Prostate gland (tissue), 2 donors: ENCODE results near the gene SOS1.

GRCh38 chr2:37637244-37637443, 34.3 kb downstream of the CDC42EP3 start:
- PRO-cap = no peak
- RAMPAGE, long total RNA, 2 experiments = no peak in any of the 2 experiments

DNA sequence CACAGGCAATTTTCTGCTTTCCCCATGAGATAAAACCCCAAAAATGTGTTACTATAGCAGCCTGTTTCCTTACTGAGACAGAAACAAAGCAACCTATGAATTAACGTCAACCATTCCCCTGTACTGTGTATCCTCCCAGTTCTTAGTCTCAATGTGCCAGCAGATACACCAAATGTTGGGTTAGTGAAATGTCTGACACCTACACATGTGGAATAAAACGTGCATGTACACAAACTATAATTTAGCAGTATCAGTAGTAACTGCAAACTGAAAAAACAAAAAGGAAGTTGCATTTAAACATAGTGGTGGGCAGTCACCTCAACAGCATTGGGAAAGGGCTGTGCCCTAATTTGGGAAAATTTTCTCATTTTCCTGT, 73.1 kb upstream of the RMDN2 start:
- PRO-cap = no peak
- RAMPAGE, long total RNA, 2 experiments = no peak in any of the 2 experiments

GRCh38 chr2:38071035-38071377, 4.9 kb downstream of the CYP1B1 start:
- PRO-cap = bidirectional peak, plus-strand start at chr2:38071270, minus-strand start at chr2:38071169
- RAMPAGE, long total RNA, 2 experiments = no peak in any of the 2 experiments

DNA sequence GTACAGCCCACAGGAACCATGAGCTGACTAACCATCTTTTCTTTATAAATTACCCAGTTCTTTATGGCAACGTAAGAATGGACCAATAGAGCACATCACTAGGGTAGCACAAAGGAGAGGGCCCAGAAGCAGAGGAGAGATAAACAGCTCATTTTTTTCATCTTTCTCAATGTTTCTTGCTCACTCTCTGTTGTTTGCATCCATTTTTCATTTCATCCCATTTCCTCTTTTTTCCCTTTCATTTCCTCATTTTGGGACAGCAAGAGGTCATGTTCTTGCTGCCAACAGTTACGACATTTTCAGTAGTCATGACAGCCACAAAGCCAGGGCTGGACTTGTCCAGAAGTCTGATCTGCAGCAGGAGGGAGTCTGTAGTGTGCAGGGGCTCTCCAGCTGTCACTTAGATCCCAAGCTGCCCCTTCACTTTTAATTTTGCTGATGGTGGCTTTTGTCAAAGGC, 52.7 kb upstream of the CYP1B1 start:
- PRO-cap = no peak
- RAMPAGE, long total RNA, 2 experiments = no peak in any of the 2 experiments

DNA sequence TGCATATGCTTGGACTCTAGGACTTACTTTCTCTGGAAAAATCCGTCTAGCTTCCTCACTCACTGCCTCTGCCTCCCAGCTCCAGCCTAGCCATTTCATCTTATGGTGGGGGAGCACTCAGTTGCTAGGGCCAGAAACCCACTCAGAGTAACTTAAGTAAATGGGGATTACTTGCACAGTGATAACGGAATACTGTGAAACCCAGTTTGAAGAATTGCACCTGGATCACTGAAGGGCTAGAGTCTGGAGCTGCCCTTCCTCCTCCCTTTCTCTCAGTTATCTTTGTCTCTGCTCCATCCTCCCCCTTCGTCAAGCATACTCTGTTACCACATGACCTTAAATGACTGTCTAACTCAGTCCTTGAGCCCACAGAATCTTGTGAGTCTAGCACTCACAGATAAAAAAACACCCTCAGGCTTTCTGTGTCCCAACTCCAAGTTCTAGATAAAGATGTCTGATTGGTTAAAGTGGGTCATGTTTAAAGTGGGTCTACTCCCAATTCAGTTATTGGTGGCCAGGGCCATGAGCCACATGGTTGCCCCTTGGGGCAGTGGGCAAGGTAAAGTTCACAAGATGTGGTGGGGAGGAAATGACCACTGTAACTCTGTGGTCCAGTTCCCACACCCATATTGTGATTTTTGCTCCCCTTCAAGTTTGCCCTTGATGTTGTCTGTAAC, 53.5 kb upstream of the CYP1B1 start:
- PRO-cap = no peak
- RAMPAGE, long total RNA, 2 experiments = no peak in any of the 2 experiments

GRCh38 chr2:38321573-38322167, 55.4 kb downstream of the ATL2 start:
- PRO-cap = no peak
- RAMPAGE, long total RNA, 2 experiments = no peak in any of the 2 experiments

DNA sequence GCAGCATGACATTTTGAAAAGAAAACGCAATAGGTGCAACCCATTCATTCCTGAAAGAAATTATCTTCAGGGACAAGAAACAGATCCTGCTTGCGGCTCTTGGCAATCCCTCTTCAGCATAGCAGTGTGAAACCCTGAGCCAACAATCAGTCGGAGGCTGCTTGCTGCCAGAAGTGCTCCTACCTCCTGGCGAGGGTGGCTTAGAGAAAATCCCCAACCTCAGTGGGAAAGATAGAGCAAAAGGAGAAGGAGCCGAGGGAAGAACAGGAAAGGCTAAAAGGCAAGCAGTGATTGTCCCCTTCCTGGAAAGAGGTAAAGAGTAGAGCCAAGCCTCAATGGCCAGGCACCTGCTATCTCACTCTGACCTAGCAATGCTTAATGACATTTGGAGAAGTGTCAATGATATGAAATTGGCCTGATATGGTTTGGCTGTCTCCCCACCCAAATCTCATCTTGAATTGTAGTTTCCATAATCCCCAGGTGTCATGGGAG, 66.2 kb upstream of the ATL2 start:
- PRO-cap = no peak
- RAMPAGE, long total RNA, 2 experiments = no peak in any of the 2 experiments

GRCh38 chr2:38466377-38467434, 89.6 kb upstream of the ATL2 start:
- PRO-cap = no peak
- RAMPAGE, long total RNA, 2 experiments = no peak in any of the 2 experiments

DNA sequence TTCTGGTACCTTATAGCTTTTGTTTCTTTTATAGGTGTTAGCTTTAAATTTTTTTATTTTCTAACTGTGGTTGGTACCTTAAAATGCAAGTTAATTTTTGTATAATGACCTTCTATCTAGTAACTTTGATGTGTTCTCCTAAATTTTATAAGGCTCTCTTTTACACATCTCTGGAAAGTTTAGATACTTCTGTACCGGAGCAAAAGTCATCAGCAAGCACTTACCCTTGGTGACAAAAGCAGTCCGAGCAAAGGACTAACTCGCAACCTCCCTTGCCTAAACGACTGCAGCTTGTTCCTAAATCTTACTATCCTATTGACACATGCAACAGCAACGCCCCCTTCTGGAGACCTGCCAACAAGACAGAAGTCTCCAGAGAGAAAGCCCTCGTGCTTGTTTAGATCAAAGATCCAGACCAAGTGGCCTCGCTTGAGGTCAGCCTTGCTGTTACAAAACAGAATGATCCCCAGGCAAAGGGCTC, 94.5 kb downstream of the HNRNPLL start:
- PRO-cap = bidirectional peak, plus-strand start outside the sequence, minus-strand start at position 288 of the sequence
- RAMPAGE, long total RNA, 2 experiments = no peak in any of the 2 experiments

- PRO-cap = no peak
- RAMPAGE, long total RNA, 2 experiments = no peak in any of the 2 experiments
These were observed 11.8 kb downstream of the HNRNPLL start for GRCh38 chr2:38591020-38591308.

GRCh38 chr2:38600232-38600835, 2.4 kb downstream of the HNRNPLL start:
- PRO-cap = no peak
- RAMPAGE, long total RNA, 2 experiments = no peak in any of the 2 experiments

- PRO-cap = no peak
- RAMPAGE, long total RNA, 2 experiments = no peak in any of the 2 experiments
These were observed 17.6 kb downstream of the SRSF7 start for GRCh38 chr2:38733421-38734012.

DNA sequence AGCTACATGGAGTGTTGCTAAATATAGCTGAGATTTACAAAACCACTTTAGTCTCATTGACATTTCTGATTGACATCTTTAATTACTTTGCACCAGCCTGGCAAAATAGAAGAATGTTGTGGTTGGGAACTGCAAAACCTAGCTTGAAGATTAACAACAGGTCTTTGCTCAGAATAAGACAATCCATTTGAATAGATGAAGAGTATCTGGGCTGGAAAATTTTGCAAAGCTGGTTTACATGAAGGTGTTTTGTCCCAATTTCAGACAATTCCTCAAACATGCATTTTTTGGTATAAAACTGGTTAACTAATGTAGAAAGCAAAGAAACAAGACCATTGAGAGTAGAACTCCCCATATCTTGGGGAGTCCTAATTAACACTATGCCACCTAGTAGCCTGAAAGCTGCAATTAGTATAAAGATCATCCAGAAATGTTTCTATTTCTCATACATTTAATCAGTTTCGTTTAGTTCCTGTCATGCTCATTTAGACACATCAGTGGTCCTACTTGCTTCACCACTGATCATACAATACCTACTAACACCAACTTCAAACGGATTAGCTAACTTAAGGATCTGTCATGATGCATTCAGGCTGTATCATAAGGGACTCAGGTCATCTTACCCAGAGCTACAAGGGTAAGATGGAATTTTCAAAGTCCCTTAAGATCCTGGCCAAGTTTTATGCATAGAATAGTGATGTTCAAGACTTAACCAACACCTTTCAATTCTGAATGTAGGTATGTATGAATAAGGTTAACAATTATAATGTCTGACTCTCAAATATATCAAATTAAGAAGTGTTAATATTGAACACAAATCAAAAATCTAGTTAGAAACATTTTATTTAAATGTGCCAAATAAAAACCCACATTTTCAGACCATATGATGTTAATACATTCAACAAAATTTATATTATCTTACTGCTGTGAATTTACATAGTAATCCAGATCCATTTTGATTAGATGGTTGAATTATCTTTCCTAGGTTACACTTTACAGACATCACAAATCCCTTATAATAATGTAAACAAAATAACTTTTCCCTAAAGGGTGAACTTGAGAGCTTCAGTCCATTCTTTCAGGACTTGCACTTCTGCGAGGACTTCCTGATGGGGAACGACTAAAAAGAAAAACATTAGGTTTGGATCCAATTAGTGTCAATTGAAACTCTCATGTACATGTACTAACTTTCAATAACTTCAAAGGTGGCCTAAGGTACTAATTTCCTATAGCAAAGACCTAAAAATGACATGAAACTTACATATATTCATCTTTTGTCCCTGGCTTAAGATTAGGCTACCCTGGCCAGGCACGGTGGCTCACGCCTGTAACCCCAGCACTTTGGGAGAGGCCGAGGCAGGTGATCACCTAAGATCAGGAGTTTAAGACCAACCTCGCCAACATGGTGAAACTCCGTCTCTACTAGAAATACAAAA, 6.6 kb downstream of the SRSF7 start:
- PRO-cap = no peak
- RAMPAGE, long total RNA, 2 experiments = no peak in any of the 2 experiments

- PRO-cap = no peak
- RAMPAGE, long total RNA, 2 experiments = no peak in any of the 2 experiments
These were observed 2.1 kb downstream of the SRSF7 start for GRCh38 chr2:38748749-38749768.

DNA sequence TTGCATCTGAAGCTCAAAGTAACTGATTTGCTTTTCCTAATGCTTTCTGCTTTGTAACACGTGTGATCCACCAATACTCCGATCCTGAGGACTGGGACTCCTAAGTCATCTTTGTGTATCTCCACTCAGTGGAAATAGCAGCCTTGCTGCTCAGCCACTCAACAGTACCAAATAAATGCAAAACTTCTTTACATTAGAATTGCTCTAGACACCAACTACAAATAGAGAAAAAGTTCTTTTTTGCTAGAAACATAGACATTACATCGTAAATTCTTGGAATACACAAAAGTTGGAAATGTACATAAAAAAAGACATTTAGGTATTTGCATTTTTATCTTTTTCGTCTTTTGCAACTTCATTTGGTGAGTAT, 943 bp upstream of the SRSF7 start:
- PRO-cap = no peak
- RAMPAGE, long total RNA, 2 experiments = no peak in any of the 2 experiments

- PRO-cap = no peak
- RAMPAGE, long total RNA, 2 experiments = no peak in any of the 2 experiments
These were observed 68.4 kb downstream of the SOS1 start for GRCh38 chr2:39052529-39052865.

- PRO-cap = no peak
- RAMPAGE, long total RNA, 2 experiments = no peak in any of the 2 experiments
These were observed 55.4 kb downstream of the SOS1 start for GRCh38 chr2:39065087-39066204.

GRCh38 chr2:39091564-39092686, 28.9 kb downstream of the SOS1 start:
- PRO-cap = no peak
- RAMPAGE, long total RNA, 2 experiments = no peak in any of the 2 experiments

DNA sequence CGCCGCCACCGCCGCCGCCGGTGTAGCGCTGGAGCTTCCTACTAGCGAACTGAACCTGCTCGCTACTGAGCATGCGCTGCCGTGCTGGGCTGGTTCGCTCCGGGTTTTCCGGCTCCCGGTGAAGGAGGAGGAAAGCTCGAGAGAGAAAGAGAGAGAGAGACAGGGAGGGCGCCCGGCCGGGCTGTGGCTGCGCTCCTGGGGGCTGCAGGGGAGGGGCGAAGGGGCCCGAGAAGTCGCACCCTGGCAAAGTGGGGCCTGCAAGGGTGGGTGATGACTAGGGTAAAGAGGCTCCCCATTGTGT, at the start of gene SOS1:
TSS of gene SOS1 (minus strand) at position 67 of the 301 bp plus-strand sequence.
- PRO-cap = bidirectional peak, plus-strand start at position 146 of the sequence, minus-strand start at position 51 of the sequence
- RAMPAGE, long total RNA, 2 experiments = start-site peak on the minus strand in 1 of 2 experiments, centred at position 43 of the sequence, 39 reads per replicate

DNA sequence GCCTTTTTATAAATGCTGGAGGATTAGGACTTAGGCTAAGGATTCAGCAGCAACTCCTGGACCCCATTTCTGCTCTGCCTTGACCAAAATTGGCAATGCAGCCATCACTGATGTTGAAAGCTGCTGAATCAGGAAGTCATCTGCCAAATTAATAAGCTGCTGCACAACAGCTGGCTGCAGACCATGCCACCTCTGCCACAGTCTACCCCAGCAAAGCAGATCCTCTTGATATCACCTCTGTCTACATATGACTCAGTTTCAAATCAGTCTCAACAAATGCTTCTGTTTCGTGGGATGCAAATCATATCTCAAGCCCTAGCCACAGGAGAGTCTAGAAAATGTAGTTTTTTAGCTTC, 7.1 kb upstream of the SOS1 start:
- PRO-cap = no peak
- RAMPAGE, long total RNA, 2 experiments = no peak in any of the 2 experiments